Subcutaneous adipose tissue (tissue), 3 donors: ENCODE measurements around a stretch of chr10.

DNA sequence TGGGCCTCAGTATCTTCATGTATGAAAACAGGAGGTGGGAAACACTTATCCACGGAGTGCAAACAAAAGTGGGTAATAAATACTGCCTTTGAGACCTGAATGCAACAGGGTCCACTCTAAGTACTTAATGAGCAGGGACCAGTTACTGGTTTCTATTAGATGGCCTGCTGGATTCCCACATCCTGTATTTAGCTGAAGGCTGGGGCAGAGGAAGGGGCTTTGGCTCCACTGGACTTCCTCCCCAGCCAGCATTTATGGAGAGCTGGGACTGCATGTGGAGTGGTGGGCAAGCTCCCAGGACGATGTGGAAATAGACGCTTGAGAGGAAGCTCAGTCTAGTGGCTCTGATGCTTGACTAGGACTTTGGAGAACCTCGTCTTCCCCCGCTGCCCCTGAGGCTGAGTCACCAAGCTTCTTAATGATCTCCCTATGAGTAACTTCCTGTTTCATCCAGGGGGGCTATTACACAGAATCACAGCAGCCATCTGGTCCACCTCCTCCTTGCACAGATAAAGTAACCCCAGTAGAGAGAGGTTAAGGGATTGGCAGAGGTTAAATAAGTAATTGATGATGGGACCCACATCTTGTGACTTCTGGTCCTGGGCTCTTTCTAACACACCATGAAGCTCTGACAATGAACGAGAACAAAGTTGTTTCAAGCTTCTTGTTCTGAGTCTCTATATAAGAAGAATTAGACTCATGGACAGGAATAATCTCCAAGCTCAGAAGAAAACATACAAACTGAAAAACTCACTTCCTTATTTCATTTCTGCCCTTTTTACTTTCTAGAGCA is 126.2 kb downstream of the PRPF18 start:
- PRO-cap = no peak
- RAMPAGE, long total RNA, 3 experiments = no peak in any of the 3 experiments

- PRO-cap = unidirectional peak, minus-strand start at chr10:13831908
- RAMPAGE, long total RNA, 3 experiments = no peak in any of the 3 experiments
Observed at GRCh38 chr10:13831564-13832677, 245.2 kb downstream of the PRPF18 start.

- PRO-cap = bidirectional peak, plus-strand start at chr10:13891927, minus-strand start at chr10:13891729; bidirectional peak, plus-strand start at chr10:13892043, minus-strand start at chr10:13892010
- RAMPAGE, long total RNA, 3 experiments = start-site peak on the minus strand in 3 of 3 experiments, at chr10:13891666-13891786 at its widest, 658 to 946 reads per replicate
Observed at GRCh38 chr10:13891034-13892227, 304.7 kb downstream of the PRPF18 start.

DNA sequence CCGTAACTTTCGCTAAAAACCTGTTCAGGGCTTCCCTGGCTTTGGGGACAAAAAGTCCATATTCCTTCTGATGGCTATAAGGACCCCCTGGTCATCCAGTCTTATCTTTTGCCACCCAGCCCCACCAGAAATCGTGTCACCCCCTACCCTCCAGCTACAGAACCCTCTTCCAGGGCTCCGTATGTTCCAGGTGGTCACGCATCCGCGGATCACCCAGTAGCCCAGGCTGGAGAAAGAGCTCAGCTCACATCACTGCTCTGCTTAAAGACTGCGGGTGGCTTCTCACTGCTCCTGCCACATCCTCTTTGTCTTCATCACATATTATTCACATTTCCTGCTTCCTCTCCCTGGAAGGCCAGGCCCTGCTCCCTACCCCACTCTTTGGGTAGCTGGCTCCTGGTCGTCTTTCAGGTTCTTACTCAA is 307.5 kb downstream of the PRPF18 start:
- PRO-cap = no peak
- RAMPAGE, long total RNA, 3 experiments = no peak in any of the 3 experiments

DNA sequence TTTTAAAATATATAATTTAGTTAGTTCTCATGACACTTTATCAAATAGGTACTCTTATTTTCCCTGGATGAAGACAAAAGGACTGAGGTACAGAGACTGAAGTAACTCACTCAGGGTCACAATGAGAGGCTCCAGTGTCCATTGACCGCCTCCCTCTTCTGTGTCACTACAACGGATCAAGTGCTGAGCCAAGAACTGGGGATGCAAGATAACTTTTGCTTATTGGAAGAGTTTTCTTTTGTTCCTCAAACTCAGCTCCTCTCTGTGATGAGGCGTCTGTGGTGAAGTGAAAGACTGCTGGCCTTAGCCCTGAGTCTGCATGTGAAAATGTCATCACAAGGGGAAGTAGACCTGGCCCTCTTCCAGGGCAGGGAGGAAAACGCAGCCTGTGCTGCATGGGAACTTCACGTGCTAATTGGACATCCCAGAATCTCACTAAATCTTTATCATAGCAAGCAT is 314.9 kb downstream of the FRMD4A start:
- PRO-cap = no peak
- RAMPAGE, long total RNA, 3 experiments = no peak in any of the 3 experiments

DNA sequence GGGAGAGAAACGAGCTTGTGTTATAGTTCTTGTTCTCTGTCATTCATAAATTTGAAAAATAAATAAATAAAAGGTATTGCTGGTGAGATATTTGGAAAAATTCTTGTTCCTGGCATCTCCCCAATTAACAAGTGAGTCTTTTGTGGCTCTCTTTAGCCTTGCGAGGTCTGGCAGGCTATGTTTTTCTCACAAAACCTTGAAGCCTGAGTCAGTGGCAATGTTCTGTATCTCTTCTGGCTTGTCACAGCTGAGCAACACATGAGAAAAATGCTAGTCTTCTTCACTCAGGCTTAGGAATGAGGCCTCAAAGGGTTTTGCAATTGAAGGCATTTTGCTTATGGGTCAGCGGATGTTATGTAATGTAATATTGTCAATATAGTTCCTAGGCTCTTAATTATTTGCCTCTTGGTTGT is 273.9 kb downstream of the FRMD4A start:
- PRO-cap = unidirectional peak, minus-strand start at position 245 of the sequence
- RAMPAGE, long total RNA, 3 experiments = no peak in any of the 3 experiments

DNA sequence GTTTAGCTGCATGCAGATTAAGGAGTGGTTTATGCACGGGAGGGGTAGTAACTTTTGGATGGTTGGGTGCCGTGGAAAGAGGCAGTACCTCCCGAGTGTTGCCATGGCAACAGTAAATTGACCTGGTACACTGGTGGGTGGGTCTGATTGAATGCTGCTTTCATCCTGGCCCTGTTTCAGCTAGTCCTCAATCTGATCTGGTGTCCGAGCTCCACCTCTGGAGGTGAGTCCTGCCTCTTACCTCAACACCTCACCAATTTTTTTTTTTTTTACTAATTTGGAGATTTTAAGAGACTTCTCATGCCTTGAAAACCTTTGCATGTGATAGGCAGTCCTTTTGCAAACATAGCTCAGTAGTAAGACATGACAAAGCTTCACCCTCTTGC is 156.4 kb upstream of the FRMD4A start:
- PRO-cap = no peak
- RAMPAGE, long total RNA, 3 experiments = no peak in any of the 3 experiments

DNA sequence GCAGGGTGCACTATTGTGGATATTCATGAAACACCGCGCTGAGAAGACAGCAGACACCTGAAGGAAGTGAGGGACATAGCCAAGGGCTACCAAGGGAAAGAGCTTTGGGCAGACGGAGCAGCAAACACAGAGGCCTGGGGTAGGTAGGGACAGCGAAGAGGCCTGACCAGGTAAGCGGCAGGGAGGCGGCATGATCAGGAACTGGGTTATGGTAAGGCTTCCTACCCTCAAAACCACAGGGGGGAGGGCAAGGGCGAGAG is 213.4 kb downstream of the FAM107B start:
- PRO-cap = no peak
- RAMPAGE, long total RNA, 3 experiments = no peak in any of the 3 experiments

- PRO-cap = no peak
- RAMPAGE, long total RNA, 3 experiments = no peak in any of the 3 experiments
Observed at GRCh38 chr10:14608196-14608836, 166.4 kb downstream of the FAM107B start.

- PRO-cap = no peak
- RAMPAGE, long total RNA, 3 experiments = no peak in any of the 3 experiments
Observed at GRCh38 chr10:14611783-14612822, 162.6 kb downstream of the FAM107B start.

- PRO-cap = no peak
- RAMPAGE, long total RNA, 3 experiments = no peak in any of the 3 experiments
Observed at GRCh38 chr10:14634631-14635054, 140.1 kb downstream of the FAM107B start.

- PRO-cap = no peak
- RAMPAGE, long total RNA, 3 experiments = no peak in any of the 3 experiments
Observed at GRCh38 chr10:14645129-14645670, 129.5 kb downstream of the FAM107B start.

GRCh38 chr10:14674260-14674849 is 100.3 kb downstream of the FAM107B start:
- PRO-cap = no peak
- RAMPAGE, long total RNA, 3 experiments = no peak in any of the 3 experiments

DNA sequence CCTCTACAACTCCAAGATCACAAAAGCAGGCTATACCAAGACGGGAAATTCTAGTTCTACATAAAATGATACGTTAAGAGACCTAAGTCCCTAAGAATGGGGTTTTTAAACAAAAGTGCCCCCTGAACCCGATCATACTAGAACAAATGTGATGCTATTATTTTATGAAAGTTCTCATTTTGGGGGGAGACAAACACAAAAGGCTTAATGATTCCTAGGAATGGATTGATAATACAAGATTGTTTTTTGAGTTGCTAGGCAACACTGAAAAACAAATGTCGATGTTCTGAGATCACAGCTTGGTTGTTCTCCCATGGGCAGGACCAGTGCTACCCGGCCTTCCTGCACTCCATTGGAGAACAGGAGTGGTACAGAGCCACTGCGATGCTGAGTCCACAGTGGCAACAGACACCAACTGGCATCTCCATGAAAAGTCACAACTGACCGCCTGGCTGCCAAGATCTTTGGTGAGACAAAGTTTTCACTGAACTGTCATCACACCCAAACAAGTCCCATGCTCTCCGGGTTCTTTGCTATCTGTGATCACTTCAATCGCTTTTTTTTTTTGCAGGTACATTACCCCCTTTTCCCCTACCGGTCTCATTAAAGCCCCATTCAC is 68.8 kb upstream of the NMT2 start:
- PRO-cap = no peak
- RAMPAGE, long total RNA, 3 experiments = no peak in any of the 3 experiments

DNA sequence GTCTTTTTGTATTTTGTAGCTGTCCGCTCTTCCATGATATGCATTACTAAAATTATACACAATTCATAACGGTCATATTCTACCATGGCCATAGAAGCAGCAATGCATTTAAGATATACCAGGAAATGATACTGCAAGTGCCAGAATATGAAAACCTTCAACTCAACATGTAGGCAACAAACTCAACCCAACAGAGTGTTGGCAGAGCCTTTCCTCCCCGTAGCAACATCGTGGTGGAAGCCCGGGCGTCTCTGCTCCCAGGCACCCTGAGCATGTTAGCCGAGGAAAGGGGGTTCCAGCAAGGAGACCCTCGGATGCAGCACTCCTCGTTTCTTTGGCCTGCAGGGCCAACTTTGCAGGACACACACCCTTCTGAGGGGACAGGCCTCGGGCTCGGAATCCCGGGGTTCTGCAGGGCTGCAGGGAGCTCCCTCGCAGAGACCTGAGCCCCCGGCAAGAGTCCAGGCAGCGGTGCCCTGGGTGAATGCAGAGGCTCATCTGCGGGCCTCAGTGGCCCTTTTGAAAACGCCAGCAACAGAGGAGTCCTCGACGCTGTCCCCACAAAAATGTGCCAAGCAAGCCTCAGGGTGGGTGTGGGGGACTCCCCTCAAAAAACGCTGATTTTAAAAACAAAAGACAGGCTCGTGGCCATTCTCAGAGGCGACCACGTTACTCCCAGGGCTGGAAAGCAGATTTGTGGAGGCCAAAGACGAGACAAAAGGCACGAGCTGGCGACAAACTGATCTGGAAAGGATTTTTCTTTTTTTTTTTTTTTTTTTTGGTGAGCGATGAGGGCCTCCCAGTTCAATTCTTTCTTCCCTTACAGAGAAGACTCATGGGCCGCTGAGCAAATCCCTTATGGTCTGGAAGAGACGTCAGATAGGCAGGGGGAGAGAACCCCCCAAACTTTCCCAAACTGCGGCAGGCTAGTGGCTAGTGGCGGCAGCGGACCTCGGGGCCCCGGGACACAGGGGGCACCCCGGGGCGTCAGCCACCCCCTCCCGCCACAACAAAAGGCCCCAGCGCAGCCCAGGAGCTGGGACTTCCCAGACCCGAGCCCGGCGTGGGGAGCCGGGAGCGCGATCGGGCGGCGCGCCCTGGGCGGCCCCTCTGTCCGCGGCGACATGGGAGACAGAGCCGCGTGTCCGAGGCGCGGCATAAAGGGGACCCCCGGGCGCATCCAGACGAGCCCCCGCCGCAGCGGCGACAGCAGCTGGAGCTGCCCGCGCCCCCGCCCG is 1.2 kb downstream of the FAM171A1 start:
- PRO-cap = unidirectional peak, plus-strand start at position 914 of the sequence
- RAMPAGE, long total RNA, 3 experiments = no peak in any of the 3 experiments

- PRO-cap = no peak
- RAMPAGE, long total RNA, 3 experiments = no peak in any of the 3 experiments
Observed at GRCh38 chr10:15739330-15739741, 19.6 kb upstream of the ITGA8 start.

- PRO-cap = no peak
- RAMPAGE, long total RNA, 3 experiments = no peak in any of the 3 experiments
Observed at GRCh38 chr10:15748033-15748516, 28.4 kb upstream of the ITGA8 start.

DNA sequence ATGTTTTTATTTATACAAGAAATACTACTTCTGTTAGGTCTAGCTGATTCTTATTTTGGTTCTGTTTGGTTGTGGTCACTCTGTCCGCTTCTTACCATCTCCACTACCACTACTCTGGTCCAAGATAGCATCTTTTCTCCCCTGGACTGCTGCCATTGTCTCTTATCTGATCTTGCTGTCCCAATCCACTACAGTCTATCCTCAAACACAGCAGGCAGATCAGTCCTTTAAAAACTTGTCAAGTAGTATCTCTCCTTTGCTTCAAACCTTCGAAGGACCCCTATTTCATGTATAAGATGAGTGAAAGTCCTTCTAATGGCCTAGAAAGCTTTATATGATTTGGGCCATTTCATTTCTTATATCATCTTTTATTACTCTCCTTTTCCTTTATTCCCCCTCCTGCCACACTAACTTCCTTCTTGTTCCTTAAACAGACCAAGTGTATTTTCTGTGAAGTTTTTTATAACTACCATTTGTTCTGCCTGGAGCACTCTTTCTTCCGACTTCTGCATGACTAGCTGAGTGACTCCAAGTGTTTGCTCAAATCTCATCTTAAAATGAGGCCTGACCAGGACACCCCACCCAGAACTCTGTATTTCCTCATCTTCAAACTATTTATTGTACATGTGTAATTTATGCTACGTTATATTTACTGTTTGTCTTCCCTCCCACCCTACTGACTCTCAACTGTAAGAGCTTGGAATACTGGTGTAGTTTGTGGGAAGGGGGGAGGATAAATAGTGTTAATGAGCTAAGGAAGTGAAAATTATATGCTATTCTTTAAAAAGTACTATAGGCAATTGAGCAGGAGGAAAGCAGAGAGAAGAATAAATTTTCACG is 3.3 kb downstream of the MINDY3 start:
- PRO-cap = no peak
- RAMPAGE, long total RNA, 3 experiments = no peak in any of the 3 experiments

- PRO-cap = no peak
- RAMPAGE, long total RNA, 3 experiments = no peak in any of the 3 experiments
Observed at GRCh38 chr10:16470893-16471097, 34.0 kb downstream of the PTER start.

DNA sequence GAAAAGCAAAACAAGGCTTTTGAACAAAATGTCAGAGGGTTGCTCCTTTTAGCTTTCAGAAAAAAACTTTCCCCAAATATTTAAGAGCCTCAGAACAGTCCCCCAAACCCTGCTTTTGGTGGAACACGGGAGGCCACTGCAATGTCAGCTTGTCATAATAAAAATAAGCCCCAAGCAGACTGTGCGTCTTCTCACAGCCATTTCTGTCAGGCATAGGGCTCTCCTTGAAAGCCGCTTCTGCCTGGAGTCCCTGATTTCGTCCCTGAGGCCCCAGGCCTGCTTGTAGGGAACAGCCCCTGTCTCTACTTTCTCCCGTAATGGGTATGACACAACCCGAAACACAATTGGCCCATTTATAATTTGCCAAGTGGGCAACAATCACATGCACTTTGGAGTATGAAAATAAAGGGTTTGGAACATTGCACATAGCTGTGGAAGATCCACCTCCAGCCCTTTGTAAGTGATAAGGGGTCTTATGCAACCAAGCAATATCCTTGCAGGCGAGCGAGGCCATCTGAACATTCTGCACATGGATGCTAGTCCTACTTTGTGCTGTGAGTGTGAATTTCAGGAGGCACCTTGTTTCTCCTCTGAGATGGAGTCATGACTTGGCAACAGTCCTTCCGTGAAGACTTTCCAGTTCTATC is 141.7 kb downstream of the CUBN start:
- PRO-cap = no peak
- RAMPAGE, long total RNA, 3 experiments = no peak in any of the 3 experiments